ENCODE data around the genes MLYCD, NECAB2, SLC38A8, ATP2C2 and KLHL36.

- PRO-cap: no peak
- RAMPAGE, long total RNA: no peak
Observed at GRCh38 chr16:81889699-81890721, 110.9 kb downstream of the PLCG2 start.

GRCh38 chr16:82195935-82196495 lies 26.0 kb upstream of the MPHOSPH6 start:
- PRO-cap: no peak
- RAMPAGE, long total RNA: no peak

DNA sequence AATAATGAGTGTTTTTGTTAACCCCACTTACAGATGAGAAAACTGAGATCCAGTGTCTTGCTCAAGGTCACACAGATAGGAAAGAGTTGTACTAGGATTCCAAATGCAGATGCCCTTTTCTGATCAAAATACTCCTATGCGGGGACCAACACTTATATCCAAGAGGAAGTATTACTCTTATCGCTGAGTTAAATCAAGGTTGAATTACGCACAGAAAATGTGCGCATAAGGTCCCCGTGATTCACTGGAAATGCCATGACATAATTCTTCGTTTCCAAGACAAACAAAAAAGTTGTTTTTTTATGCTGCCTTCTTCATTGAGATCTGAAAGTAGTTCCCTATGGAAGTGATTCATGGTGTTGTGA lies 463.9 kb upstream of the HSBP1 start:
- PRO-cap: no peak
- RAMPAGE, long total RNA: no peak

DNA sequence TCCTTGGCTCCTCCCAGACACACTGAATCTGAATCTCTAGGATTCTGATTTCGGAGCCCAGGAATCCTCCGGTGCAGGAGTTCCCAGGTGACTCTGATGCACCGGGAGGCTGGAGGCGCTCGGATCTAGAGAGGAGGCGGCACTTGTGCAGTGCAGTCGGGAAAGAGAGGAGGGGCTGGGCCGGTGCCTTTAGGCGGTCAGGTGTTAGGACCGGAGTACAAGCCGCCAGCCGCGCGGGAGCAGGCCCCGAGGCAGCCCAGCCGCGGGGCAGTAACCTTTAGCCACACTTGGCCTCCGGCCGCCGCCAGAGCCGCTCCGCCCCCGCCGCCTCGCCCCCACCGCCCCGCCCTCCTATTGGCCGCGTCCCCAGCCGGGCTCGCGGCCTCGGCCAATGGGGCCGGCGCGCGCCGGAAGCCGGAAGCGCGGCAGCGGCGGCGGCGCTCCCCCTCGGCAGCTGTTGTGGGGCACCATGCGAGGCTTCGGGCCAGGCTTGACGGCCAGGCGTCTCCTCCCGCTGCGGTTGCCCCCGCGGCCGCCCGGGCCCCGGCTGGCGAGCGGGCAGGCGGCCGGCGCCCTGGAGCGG lies at the start of gene MLYCD:
TSS of gene MLYCD (plus strand) at position 440 of the 583 bp plus-strand sequence.
- PRO-cap: no peak
- RAMPAGE, long total RNA: no peak

DNA sequence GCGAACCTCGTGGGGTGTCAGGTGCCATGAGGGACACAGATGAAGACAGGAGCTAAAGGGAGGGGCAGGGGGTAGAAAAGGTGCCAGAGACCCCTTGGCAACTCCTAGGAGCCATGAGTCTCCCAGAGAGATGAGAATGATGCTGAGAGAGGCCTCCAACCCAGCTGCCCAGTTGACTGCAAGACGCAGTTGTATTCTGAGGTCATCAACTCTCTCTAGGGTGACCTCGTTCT lies 13.4 kb downstream of the MLYCD start:
- PRO-cap: no peak
- RAMPAGE, long total RNA: no peak

DNA sequence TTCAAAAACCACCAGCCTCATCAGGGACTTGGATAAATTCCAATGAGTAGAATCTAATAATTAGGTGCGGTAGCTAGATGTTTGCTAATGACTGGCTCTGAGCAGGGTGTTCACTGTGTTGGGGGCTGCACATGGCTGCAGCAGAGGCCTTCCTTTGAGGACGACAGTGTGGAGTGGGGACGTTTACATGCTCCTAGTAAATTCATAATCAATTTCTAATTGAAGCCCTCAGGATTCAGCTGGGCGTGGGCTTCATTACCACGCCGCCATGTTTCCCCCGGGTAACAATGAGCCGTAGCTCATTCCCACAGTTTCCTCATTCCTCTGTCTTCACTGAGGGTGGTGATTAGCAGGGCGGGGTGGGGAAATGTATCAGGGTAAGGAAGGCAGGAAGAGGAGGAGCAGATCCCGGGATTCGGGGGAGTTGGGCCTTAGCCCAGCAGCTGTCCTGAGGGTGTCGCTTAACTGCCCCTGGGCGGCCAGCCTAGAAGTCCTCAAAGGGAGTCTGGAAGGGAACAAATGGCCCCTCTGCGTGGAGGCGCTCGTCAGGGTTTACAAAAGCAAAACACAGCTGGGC lies 14.2 kb downstream of the MLYCD start:
- PRO-cap: no peak
- RAMPAGE, long total RNA: no peak

DNA sequence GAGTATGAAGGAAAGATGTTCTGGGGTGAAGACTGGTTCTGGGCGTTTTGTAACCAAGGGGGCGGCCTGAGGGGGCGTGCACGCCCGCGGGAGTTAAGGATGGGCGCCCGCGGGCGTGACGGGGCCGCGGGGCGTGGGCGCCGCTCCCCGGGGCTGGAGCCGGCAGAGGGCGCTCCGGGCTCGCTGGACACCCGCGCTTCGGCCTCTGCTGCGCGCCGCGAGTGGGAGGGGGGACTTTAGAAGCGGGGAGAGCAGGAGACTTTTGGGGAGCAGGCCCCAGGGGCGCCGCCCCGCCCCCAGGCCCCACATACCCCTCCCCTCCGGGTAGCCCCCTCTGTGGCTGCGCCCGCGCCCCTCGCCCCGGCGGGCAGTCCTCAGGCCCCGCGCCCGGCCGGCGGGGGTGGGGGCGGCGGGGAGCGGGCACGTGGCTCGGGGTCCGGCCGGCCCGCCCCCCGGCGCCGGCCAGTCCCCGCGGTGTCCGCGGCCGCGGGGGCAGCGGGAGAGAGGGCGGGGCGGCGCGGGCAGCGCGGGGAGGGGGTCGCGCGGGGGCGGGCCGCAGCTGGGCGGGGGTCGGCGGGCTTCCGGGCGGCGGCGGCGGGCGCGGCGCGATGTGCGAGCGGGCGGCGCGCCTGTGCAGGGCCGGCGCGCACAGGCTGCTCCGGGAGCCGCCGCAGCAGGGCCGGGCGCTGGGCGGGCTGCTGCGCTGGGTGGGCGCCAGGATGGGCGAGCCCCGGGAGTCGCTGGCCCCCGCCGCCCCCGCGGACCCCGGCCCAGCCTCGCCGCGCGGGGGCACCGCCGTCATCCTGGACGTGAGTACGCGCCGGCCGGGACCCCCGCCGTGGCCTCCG lies at the start of gene NECAB2:
TSS of gene NECAB2 (plus strand) at position 204 of the 848 bp plus-strand sequence.
- PRO-cap: no peak
- RAMPAGE, long total RNA: no peak

DNA sequence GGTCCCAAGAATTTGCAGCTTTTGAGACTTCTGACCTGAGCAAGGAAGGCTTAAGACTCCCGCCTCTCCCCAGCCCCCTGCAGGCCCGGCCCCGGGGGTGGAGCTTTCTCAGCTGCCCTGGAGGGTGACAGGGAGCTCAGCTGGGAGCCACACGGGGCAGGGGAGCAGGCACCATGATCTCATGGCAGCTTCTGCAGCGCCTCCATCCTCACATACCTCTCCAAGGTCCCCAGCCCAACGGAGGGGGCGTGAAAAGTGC lies at the start of gene SLC38A8:
TSS of gene SLC38A8 (minus strand) at position 16 of the 259 bp plus-strand sequence.
- PRO-cap: no peak
- RAMPAGE, long total RNA: no peak

- PRO-cap: no peak
- RAMPAGE, long total RNA: no peak
Observed at GRCh38 chr16:84143795-84144989, 785 bp downstream of the HSDL1 start.

DNA sequence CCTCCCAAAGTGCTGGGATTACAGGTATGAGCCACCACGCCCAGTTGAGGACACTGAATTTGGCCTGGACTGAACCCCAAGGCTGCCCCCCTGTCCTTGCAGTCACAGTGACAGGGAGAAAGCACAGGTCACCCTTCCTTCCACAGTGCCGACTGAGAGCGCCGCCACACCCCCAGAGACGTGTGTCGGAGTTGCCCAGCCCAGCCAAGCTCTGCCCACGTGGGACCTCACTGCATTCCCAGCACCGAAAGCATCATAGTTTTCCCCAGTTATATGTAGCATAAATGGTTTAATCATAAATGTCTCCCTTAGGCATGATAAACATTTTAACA lies 9.3 kb downstream of the TAF1C start:
- PRO-cap: no peak
- RAMPAGE, long total RNA: no peak

GRCh38 chr16:84183972-84184726 lies 2.7 kb downstream of the TAF1C start:
- PRO-cap: no peak
- RAMPAGE, long total RNA: no peak

DNA sequence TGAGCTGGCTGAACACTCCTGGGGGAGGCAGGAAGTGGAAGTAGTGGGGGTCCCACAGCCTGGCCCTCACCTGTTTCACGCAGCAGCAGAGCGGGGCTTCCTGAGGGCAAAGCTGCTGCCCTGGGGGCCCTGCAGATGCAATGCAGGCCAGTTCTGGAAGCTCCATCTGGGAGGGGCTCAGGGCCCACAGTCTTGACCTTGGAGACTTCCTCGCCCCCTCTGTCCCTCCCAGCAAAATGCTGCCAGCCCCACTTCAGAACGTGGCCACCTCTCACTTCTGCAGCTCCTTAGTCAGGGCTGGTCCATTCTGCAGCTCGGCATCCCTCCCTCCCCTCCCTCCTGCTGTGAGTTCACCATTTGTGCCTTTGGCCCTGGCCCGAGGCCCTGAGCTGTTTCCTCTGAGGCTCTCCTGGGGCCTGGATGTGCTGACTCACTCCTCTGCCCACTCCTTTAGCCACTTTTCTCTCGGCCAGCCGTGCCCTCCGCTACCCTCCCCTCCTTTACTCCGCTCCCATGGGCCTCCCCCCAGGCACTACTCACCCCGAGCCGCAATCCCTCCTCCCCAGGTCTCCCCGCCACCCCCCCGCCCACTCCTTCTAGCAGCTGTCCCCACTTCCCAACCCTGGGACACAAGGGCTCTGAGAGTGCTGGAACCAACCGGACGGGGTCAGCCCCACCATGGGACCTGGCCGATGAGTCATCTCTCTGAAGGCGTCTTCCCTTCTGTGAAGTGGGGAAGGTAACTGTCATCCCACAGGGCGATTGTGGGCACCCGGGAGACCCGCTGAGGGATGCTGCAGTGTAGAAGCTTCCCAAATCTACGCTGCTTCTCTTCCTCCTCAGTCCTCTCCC lies 11.6 kb downstream of the KCNG4 start:
- PRO-cap: no peak
- RAMPAGE, long total RNA: no peak

DNA sequence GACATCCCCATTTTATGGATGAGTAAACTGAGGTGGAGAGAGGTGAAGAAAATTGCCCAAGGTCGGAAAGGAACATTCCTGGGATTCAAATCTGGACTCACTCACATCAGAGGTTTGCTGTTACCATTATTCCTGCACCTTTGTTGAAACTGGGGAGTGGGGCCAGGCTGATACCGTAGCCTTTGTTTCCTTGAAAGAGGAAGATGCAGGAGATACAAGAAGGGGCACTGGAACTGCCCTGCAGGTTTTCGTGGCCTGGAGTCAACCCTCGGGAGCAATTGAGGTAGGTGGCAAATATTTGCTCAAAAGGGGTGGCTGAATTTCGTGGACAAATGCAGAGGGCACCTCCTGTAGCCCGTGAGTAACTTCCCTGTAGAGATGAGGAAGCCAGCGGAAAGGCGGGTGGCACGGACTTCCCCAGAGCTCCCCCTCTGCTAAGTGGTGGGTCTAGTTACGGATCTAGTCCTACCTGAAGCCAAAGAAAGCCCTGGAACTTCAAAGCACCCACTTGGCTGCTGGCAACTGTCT lies 1.2 kb upstream of the ATP2C2 start:
- PRO-cap: no peak
- RAMPAGE, long total RNA: no peak

DNA sequence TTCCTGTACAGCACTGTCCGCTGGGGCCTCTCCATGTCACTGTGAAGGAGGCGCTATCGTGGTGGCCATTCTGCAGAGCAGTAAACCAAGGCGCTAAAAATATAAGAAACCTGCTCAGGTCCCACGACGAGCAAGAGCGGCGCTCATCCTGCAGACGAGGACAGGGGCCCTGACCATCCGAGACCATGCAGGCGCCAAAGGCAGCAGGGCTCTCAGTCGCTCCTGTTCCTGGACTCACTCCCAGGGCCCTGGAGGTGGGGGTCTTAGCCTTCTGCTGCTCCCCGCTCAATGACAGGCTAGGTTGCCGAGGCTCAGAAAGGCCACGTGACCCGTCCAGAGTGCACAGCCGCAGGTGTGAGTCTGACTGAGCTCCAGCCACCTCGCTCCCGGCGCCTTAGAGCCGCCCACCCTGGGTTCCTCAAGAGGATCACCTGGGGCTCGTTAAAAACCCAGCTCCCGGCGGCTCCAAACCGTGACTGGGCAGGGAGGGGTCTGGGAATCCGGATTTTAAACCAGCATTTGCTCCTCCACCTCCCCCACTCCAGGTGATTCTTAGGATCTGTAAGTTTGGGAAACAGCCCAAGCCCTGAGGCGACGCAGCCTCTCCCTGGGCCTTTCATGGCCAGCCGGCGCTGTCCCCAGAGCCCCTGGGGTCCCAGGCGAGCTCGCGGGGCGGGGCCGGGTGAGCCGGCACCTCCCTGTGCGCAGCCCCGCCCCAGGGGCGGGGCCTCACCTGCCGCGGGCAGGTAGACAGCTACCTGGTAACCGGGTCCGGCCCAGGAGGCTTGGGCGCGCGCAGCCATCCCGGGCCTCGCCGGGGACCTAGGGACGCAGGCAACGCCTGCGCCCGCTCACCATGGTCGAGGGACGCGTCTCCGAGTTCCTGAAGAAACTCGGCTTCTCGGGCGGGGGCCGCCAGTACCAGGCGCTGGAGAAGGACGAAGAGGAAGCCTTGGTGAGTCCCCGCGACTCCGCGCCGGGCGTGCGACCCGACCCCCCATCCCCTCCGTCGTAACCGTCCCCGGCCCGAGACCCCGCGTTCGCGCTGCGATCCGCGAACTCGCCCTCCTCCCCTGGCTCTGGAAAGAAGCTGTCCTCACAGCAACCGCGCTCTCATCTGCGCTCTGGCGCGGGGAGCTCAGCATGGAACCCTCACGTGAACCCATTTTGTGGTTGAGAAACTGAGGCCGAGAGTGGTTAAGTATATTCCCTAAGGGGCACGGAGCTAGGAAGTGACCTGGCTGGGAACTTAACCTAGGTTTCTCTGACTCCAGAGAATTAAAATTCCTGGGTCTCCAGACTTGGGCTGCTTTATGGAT lies at the start of gene ATP2C2:
TSS of gene ATP2C2 (plus strand) at position 779 of the 1,319 bp plus-strand sequence.
- PRO-cap: no peak
- RAMPAGE, long total RNA: no peak

- PRO-cap: no peak
- RAMPAGE, long total RNA: no peak
Observed at GRCh38 chr16:84505020-84505373, 538 bp upstream of the MEAK7 start.

- PRO-cap: no peak
- RAMPAGE, long total RNA: no peak
Observed at GRCh38 chr16:84566138-84566919, 51.5 kb downstream of the COTL1 start.

DNA sequence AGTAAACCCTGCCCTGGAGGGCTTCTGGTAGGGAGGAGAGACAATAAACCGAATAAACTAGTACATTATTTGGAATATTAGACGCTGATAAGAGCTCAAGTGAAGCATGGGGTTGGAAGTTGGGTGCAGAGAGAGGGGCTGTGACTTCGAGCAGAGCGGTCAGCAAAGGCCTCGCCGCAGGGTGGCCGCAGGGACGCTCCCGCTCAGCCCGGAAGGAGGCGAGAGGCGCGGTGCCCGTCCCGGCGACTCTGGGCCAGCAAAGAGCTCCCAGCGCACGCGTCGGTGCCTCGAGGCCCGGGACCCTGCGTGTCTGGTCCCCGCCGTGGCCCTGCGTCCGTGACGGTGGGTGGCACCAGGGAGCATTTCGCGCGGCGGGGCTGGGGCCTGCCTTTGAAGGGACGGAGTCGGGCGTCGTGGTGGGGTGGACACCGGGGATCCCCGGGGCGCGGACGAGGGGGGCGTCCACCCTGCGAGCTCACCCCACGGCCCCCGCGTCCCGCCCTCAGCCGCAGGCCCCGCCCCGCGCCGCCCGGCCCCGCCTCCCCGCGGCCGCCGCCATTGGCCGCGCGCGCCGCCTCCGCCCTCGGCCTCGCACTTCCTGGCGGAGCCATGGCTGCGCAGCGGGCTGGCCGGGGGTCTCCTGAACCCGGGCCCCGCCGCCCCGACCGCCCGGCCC lies at the start of gene KLHL36:
TSS of gene KLHL36 (plus strand) at position 583 of the 676 bp plus-strand sequence.
- PRO-cap: no peak
- RAMPAGE, long total RNA: no peak

- PRO-cap: no peak
- RAMPAGE, long total RNA: no peak
Observed at GRCh38 chr16:84648605-84649934, 759 bp downstream of the KLHL36 start.

DNA sequence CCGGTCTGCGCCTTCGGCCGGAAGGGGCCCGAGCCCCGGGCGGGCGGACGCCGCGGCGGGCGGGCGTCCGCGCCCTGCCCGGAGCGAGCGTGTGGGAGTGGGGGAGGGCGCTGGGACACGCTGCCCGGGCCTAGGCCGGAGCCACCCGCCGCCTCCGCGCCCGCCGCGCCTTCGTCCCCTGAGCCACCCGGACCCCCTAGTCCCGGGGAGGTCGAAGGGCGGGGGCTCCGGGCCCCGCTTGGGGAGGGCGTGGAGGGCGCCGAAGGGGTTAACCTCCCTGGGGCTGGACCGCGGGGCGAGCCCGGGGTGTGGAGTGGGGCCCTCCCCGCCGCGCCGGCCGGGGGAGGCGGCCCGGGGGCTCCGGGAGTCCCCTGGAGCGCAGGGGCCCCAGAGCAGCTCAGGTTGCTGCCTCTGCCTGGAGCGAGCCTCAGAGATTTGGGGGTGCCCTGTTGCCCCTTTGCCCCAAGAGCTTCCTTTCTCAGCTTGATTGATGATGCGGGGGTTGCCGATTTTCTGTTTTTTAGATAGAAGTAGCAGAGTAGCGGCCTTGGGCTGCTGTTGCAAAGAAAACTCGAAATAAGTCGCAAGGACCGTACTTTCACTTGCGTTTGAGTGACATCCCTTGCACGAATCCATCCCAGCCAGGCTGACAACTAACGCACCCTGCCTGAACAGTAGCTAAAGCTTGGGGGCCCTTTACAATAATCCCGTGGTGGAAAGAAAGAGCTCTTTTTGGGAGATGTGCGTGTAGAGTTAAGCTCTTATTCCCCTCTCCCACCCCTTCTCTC lies 513 bp downstream of the USP10 start:
- PRO-cap: no peak
- RAMPAGE, long total RNA: no peak

GRCh38 chr16:84737630-84738300 lies 38.0 kb downstream of the USP10 start:
- PRO-cap: no peak
- RAMPAGE, long total RNA: no peak

Data from Karpas-422 (cell line).